Metastatic Breast Carcinoma in the Brain (tissue), 10 donors: ENCODE measurements around a stretch of chr10.

DNA sequence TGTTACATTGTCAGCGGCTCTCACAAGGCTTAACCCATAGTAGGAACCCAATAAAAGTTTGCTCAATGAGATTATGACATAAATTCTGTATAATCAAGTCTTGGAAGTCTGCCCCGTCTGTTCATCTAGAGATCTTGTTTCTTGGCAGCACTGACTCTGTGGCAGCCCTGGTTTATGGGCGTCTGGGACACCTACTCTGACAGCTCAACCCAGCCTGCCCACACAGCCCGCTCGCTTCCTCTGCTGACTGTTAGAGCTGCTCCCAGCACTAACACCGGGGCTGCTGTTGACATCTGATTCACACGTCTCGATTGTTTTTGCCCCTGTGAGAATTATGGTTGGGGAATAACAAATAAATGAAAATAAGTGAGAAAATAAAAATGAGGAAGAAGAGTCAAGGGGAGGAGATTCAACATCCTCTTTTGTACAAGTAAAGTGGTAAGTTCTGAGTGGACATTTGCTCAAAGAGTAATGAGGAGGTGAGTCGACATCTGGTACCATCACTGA, 160.8 kb downstream of the SPAG6 start:
- PRO-cap, 10 experiments: no peak in any of the 10 experiments

DNA sequence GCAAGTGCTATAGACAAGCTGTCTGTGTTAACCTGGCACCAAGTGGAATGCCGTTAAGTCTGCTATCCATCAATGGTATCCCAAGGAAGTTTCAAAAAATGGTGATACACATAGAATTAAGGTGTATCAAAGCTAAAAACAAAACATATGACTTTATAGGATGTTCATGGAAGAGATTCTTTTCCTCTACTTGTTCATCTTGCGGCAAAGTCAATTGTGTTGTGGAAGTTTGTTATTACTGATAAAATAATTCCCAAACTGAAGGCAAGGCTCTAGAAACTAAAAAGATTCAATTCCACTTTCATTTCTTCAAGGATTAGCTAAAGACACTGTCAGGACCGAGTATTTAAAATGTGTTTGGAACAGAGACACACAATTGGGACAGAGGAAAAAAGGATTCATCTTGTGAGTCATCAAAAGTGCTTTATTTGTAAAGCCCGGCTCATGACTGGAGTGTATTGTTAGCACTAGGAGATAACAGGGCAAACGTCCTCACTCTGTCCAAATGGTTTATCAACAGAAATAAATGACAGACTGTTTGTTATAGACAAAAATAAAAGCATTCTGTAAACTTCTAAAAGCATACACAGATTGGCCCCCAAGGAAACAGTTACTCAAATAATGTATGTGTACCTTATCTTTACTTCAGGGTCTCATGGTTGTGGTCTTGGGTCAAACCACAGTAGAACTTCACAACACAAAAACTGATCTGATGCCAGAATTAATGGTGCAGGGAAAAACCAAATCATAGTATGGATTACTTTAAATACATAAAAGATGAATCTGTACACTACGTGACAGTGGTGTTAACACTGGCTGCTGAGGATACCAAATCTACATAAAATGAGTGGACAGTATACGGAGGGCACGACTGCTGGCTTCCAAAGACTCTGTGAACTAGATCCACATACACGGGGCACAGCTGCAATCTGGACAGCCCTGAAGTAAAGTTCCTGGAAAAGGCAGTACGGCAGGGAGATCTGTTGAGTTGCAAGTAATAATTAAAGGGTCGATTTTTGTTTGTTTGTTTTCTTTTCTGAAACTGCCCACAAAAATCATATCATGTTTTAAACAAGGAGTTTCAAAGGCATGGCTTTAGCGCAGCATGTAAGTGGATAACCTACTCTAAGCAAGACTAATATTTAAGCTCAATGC, 179.4 kb downstream of the PIP4K2A start:
- PRO-cap, 10 experiments: no peak in any of the 10 experiments

DNA sequence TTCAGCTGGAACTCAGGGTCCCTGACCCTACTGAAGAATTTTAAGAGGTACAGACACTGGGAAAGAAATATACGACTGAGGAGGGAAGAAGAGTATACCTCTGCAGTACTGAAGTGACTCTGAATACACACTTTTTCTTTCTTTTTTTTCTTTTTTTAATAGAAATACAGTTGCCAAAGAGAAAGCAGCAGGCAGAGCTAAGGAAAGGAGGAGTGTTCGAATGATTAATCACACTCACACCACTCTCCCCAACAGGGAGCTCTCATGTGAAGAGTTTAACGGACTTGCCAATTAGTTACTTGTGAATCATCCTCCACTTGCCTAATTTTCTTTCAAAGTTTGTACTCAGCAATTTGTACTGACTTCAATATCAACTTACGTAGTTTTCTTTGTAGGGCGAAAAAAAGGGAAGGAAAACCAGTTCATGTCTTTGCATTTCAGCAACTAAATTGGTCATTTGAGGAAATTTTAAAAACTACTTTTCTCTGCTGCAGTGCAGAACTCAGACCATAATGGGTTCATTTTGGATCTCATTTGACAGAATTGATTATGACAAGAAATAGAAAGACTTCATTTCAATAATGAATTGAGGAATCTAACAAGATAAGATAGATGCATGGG, 109.2 kb downstream of the PIP4K2A start:
- PRO-cap, 10 experiments: no peak in any of the 10 experiments

- PRO-cap, 10 experiments: no peak in any of the 10 experiments
Observed at GRCh38 chr10:22607833-22608342, 106.5 kb downstream of the PIP4K2A start.

DNA sequence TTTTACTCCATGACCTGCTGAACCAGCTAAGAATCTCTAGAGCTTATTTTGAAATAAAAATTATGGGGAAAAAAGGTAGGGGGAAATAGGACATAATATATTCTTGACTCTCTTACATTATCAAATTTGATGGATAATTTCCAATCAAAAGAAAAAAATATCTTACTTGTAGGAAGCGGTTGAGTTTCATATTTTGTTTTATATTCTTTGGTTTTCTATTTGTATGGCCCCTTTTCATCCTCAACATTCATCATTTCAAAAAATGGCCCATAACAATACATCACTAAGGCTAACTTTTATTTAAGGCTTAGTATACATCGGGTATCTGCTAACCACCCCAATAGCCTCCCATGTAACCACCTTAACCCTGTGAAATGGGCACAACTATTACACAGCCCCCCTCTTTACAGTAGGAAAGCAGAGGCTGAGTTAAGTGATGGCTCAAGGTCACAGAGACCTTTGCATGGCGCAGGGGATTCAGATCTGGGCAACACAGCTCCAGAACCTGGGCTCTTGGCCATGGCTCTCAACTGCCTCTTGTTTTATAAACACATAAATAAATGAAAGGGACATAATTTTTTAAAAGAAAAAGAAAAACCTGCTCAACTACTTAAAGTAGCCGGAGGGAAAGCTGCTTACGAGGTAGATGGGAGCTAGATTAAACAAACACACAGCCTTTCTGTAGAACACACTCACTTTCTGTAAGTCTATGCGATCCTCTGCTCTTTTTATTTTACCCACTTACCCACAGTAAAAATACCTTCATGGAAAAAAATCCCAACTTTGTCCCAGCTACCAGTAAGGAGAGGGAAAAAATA, 81.5 kb downstream of the PIP4K2A start:
- PRO-cap, 10 experiments: peak in 8 of 10 experiments; most common plus-strand start position 695 of the sequence (in 8); most common minus-strand start position 532 of the sequence (in 8)

GRCh38 chr10:22707588-22708164, 6.7 kb downstream of the PIP4K2A start:
- PRO-cap, 10 experiments: no peak in any of the 10 experiments

- PRO-cap, 10 experiments: no peak in any of the 10 experiments
Observed at GRCh38 chr10:22715274-22715620, 869 bp upstream of the PIP4K2A start.

DNA sequence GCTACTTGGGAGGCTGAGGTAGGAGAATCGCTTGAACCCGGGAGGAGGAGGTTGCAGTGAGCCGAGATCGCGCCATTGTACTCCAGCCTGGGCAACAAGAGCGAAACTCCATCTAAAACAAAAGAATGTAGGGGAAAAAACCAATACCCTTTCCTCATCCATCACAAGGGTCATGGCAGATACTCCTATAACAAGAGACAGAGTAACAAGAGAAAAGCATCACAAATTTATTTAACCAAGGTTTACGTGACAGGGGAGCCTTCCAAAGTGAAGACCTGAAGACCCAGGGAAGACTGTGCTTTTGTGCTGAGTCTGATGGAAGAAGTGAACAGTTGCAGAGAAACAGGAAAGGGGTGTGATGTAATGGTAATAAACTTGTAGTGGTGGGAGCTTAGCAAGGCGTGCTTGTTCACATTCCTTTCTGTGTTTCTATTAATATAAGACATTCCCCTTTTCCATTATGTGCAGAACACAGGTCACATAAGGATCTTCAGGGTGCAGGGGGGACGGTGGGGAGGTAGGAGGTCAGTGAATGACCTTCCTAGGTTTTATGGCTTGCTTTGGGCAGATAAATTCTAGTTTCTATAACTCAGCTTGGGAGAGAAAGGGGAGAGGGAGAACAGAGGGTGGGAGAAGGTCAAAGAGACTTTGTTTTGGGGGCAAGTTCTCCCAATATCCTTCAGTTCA, 25.5 kb upstream of the C10orf67 start:
- PRO-cap, 10 experiments: peak in 1 of 10 experiments; most common plus-strand start position 465 of the sequence (in 1); most common minus-strand start position 326 of the sequence (in 1)

DNA sequence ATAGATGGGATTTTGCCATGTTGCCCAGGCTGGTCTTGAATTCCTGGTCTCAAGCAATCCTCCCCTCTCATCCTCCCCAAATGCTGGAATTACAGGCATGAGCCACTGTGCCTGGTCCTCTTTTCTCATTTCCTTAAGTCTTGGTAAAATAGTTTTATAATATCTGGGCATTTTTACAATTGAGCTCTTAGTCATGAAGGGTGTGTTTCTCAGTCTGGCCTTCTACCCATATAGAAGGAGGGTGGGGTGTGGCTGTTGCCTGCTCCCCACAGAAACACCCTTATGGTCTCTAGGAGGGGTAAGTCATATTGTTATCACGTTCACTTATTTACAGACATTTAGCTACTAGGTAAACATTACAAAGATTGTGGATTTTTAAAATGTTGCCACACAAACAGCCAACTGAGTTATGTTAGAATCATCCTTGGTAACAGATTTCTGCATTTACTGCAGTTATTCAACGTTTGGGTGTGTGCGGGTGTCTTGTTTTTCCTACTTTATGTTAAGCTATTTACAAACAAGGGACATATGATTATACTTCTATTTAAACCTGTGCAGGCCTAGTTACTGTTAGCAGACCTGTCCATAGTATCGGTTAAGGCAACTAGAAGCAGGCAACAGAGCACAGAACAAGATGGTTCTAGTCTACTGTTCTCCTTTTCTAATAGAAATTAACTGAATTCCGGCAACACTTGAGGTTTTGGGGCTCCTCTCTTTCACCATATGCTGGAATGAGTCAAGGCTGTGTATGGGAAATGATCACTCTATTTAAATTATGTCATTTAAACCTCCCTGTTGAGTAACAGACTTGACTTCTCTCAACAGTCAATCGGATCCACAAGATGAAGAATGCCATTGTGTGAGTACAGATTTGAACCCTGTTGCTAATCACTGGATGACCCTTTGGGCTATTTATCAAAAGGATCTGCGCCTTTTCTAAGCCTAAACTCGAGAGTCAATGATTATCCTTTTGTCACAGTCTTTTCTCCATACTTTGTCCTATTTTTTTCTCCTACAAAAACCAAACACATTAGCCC, 6.4 kb upstream of the OTUD1 start:
- PRO-cap, 10 experiments: no peak in any of the 10 experiments

DNA sequence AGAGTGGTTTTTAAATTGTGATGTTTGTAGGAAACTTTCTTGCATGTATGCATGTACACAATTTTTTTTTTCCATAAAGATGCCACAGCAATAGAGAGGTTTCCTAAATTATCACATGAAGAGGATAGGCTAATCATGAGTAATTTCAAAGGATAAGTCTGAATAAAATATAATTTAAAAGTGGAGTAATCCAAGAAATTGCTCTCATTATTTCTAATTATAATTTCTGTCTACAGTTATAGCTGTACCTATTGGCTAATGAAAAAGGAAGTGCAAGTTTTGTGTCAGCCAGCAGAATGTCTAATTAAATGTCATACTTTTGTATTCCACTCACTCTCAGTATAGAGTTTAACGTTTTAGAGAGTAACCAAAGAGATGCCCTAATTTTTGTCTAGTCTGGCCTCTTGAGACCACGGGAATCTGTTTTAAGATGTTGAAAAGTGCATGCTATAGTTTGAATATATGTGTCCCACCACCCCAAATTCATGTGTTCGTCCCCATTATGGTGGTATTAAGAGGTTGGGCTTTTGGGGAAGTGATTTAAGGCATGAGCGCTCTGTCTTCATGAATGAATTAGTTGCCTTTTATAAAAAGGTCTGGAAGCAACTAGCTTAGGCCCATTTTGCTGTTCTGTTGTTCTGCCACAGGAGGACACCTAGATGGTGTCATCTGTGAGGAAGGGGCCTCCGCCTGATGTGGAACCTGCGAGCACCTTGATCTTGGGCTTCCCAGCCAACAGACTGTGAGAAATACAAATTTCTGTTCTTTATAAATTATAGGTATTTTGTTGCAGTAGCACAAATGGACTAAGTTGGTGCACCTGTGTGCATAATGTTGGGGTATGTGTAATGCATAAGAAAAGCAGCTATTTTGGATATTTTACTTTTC, 3.6 kb downstream of the OTUD1 start:
- PRO-cap, 10 experiments: no peak in any of the 10 experiments

DNA sequence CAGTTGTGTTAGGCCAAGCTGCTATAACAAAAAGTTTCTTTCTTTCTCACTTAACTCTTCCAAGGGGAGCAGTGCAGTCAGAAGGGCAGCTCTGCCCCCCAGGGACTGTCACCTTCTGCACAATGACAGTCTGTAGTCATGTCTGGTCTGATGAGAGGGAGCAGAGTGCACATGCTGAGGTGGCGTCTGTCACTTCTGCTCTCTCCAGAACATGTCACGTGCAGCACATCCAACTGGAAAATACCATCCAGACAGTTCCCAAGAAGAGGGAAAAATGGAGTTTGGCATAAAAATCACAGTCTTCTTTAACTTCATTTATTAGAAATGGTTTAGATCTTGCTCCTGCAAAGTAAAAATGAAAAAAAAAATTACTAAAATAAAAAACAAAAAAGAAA, 11.0 kb downstream of the OTUD1 start:
- PRO-cap, 10 experiments: no peak in any of the 10 experiments

GRCh38 chr10:24201513-24201979, 7.4 kb upstream of the KIAA1217 start:
- PRO-cap, 10 experiments: no peak in any of the 10 experiments

DNA sequence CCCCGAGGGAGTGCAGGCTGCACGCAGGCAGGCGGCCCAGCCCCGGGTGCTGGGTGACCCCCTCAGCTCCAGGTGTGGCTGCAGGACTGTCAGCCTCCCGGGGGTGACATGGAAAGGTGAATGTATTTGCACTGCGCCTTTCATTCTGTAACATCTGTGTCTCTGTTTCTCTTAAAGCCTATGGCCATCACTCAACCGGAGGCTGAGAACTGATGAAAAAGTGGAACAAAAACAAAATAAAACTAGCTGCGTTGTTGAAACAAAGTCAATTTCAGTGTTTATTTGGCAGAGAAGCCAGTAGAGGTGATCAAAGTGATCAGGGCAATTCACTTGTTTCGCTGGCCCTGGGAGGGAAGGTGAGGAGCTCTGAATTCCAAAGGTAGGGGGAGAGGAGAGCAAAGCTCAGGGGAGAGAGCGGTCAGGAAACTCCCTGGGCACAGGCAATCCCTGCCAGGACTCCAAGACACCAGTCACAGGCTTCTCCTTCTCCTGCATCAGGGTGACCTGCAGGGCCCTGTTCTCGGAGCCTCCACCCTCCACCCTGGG, 6.9 kb upstream of the KIAA1217 start:
- PRO-cap, 10 experiments: peak in 2 of 10 experiments; most common plus-strand start position 443 of the sequence (in 2)

GRCh38 chr10:24238486-24239699, 30.0 kb downstream of the KIAA1217 start:
- PRO-cap, 10 experiments: peak in 5 of 10 experiments; most common plus-strand start chr10:24238590 (in 2); most common minus-strand start chr10:24238983 (in 1)

- PRO-cap, 10 experiments: peak in 5 of 10 experiments; most common plus-strand start chr10:24383982 (in 3); most common minus-strand start chr10:24383701 (in 1)
Observed at GRCh38 chr10:24382890-24384381, 174.5 kb downstream of the KIAA1217 start.

DNA sequence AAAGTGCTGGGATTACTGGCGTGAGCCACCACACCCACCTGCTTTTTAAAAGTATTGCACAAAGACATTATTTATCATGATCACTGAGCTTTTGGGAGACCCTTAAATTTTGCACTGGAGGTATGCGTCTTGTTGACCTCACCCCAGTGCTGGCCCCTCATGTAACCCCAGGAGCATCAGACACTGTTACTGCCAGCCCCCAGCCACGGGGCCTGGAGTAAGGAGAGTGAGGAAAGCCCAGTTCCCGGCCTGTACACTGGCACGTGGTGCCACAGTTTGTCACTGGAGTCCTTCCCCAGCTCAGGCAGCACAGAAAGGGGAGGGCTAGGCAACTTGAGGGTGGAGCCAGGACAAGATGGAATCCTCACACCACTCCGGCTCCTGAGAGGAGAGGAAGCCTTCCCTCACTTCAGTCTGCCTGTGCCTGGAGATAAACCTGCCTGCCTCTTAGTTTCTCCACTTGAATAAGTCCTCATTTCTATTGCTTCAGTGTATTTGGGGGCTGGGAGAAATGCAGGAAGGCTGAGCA, 175.9 kb downstream of the KIAA1217 start:
- PRO-cap, 10 experiments: peak in 1 of 10 experiments; most common plus-strand start position 334 of the sequence (in 1); most common minus-strand start position 273 of the sequence (in 1)

DNA sequence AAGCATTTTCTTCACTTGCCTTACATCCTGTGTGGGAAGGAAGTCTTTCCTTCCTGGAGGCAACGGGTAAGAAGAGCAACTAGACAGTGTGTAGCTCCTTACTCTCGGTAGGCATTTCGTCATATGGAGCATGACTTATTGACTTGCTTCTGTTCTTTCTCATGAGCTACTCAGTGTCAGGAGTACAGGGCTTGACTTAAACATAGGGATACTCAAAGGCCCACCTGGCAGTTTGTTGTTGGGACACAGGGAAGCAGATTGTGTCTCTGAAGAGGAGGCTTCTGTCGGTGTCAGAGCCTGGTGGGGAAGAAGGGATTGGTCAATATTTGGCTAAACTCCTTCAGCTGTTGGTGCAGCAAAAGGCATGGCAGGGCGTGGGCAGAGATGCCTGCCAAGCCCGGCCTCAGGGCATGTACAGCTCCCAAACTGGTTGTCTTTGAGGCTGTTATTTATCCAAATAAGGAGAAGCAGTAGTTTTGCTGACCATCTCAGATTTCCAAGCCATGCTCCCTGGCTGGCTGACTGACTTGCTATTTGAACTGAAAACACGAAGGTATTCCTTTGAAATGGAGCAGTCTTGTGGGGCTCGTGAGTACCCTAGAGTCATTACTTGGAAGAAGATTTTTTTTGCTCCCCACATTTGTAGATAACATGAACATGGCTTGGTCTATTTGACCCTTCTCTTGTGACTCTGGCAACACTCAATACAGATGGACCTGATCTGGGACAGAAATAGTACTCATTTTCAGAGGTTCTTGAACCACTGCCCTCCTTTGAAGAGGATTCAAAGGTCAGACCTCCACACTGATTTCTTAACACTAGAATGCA, 249.0 kb downstream of the KIAA1217 start:
- PRO-cap, 10 experiments: peak in 3 of 10 experiments; most common plus-strand start position 486 of the sequence (in 2); most common minus-strand start position 292 of the sequence (in 2)

DNA sequence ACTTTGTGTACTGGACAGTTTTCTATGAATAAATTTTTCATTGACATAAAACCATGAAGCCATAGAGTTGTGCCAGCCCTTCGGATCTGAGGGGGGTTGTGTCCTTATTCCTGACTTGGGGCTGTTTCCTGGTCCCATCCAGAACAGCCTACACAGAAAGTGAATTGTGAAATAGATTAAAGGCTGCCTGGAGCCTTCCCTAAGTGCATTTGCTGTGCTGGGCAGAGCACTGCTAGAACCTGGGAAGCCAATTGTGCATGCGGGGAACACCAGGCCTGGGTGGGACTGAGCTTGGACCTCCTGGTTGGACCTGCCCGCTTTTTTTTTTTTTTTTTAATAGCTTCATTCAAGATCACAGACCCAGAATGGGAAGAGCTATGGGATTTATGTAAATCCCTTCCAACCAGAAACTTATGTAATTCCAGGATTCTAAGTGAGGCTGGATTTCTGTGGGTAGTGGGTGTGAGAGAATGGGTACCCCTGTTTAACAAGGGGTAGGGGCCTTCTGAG, 238.9 kb downstream of the ARHGAP21 start:
- PRO-cap, 10 experiments: no peak in any of the 10 experiments

- PRO-cap, 10 experiments: no peak in any of the 10 experiments
Observed at GRCh38 chr10:24519738-24520555, 203.7 kb downstream of the ARHGAP21 start.

DNA sequence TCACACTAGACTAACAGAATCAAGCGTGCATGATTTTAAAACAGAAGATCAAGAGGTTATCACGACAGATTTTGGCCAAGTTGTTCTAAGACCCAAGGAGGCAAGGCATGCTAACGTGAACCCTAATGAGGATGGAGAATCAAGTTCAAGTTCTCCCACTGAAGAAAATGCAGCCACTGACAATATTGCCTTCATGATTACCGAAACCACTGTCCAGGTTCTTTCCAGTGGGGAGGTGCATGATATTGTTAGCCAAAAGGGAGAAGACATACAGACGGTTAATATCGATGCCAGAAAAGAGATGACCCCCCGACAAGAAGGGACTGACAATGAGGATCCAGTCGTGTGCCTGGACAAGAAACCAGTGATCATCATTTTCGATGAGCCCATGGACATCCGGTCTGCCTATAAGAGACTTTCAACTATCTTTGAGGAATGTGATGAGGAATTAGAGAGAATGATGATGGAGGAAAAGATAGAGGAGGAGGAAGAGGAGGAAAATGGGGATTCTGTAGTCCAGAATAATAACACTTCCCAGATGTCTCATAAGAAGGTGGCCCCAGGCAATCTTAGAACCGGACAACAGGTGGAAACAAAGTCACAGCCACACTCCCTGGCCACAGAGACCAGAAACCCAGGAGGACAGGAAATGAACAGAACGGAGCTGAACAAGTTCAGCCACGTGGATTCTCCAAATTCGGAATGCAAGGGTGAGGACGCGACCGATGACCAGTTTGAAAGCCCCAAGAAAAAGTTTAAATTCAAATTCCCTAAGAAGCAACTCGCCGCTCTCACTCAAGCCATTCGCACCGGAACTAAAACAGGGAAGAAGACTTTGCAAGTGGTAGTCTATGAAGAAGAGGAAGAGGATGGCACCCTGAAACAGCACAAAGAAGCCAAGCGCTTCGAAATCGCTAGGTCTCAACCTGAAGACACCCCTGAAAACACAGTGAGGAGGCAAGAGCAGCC, 180.2 kb downstream of the ARHGAP21 start:
- PRO-cap, 10 experiments: no peak in any of the 10 experiments